Adrenal gland (tissue), 7 donors: ENCODE measurements around a stretch of chr18.

- PRO-cap, 3 experiments, result no peak in any of the 3 experiments
- RAMPAGE, long total RNA, 4 experiments, result no peak in any of the 4 experiments
- RRBS, result no CpG with 5 or more reads among the region's 7 CpGs
Observed at GRCh38 chr18:74255028-74255833, 36.5 kb downstream of the CYB5A start.

GRCh38 chr18:74468753-74469228 lies 11.7 kb upstream of the DIPK1C start:
- PRO-cap, 3 experiments, result no peak in any of the 3 experiments
- RAMPAGE, long total RNA, 4 experiments, result no peak in any of the 4 experiments
- RRBS, result no CpG with 5 or more reads among the region's 2 CpGs

GRCh38 chr18:74499626-74500042 lies 3.5 kb downstream of the CNDP2 start:
- PRO-cap, 3 experiments, result peak in 3 of 3 experiments; most common plus-strand start chr18:74499929 (in 2); most common minus-strand start chr18:74499778 (in 2)
- RAMPAGE, long total RNA, 4 experiments, result start-site peak on the plus strand in 3 of 4 experiments, at chr18:74499888-74499959 at its widest, 35 to 206 reads per replicate
- RRBS, result no CpG with 5 or more reads among the region's 9 CpGs

DNA sequence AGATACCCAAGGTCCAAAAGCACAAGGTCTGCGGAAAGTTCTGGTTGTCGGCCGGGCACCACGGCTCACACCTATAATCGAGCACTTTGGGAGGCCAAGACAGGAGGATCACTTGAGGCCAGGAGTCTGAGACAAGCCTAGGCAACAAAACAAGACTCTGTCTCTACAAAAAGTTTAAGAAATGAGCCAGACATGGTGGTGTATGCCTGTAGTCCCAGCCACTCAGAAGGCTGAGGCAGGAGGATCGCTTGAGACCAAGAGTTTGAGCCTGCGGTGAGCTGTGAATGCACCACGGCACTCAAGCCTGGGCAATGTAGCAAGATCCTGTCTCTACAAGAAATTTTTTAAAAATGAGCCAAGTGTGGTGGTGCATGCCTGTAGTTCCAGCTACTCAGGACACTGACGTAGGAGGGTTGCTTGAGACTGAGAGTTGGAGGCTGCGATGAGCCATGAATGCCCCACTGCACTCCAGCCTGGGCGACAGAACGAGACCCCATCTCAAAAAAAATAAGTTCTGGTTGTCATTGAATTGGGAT lies 13.9 kb upstream of the CNDP1 start:
- PRO-cap, 3 experiments, result peak in 1 of 3 experiments; most common plus-strand start position 261 of the sequence (in 1)
- RAMPAGE, long total RNA, 4 experiments, result no peak in any of the 4 experiments
- RRBS, result no CpG with 5 or more reads among the region's 12 CpGs

DNA sequence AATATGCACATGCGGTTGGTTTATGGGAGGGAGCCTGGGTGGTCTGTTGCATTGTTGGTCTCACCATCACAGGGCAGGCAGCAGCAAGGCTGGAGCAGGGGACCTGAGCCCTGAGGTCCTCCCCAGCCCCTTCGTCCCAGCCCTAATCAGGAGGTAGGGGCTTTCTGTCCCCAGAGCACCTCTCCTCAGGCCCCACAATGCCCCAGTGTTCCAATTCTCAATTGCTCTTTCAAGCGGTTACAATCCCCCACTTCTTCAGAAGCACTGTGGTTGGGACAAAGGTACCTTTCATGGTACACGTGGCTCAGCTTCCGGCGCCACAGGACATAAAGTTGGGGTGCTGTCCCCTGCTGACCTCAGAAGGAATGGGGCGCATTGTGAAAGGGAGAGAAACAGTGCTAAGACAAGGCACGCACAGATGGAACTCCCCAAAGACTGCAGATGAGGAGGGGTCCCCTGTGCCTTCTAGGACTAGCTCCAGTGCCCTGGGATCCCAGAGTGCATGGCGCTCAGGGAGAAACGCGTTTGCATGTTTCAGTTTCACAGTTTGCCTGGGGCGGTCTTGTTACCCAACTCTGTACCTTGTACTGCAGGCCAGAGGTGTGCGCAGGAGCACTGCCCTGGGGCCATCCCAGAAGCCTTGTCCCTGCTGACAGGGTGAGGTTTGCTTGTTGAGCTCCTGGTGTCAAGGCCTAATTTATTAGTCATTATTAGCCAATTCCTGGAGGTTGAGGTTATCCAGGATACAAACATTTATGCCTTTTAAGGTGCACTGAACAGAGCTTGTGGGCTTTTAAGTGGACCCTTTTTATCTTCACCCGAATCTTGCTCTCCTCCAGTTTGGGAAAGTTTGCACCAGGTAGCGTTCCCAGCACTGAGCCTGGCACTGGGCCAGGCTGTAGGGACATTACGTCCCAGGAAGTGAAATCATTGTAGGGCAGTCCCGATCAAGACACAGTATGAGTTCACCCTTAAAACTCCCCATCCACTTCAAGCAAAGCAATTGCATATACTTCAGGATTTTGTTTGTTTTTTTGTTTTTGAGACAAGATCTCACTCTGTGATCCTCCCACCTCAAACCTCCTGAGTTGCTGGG lies 7.6 kb downstream of the CNDP1 start:
- PRO-cap, 3 experiments, result no peak in any of the 3 experiments
- RAMPAGE, long total RNA, 4 experiments, result no peak in any of the 4 experiments
- RRBS, result no CpG with 5 or more reads among the region's 17 CpGs

- PRO-cap, 3 experiments, result peak in 2 of 3 experiments; most common plus-strand start chr18:75210090 (in 1); most common minus-strand start chr18:75210038 (in 1)
- RAMPAGE, long total RNA, 4 experiments, result no peak in any of the 4 experiments
- RRBS, result no CpG with 5 or more reads among the region's 8 CpGs
Observed at GRCh38 chr18:75209893-75210227, 737 bp upstream of the TSHZ1 start.

DNA sequence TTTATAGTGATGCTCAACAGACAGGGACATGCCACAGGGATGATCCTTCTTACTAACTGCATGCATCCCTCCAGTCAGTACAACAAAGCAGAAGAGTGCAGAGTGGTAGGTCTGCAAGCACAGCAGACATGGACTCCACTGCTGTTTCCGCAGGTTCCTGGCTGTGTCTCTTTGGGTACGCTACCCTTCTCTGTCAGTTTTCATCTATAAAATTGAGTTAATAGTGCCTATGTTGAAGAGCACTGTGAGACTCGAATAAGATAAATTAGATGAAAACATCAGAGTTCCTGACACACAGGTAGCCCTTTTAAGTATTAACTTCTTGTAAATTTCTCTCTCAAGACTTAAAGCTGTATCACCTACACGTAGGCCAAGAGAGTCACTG lies 141.2 kb downstream of the ZNF516 start:
- PRO-cap, 3 experiments, result no peak in any of the 3 experiments
- RAMPAGE, long total RNA, 4 experiments, result no peak in any of the 4 experiments
- RRBS, result no CpG with 5 or more reads among the region's 4 CpGs

GRCh38 chr18:76361139-76362464 lies 133.4 kb downstream of the ZNF516 start:
- PRO-cap, 3 experiments, result no peak in any of the 3 experiments
- RAMPAGE, long total RNA, 4 experiments, result no peak in any of the 4 experiments
- RRBS, result no CpG with 5 or more reads among the region's 34 CpGs

DNA sequence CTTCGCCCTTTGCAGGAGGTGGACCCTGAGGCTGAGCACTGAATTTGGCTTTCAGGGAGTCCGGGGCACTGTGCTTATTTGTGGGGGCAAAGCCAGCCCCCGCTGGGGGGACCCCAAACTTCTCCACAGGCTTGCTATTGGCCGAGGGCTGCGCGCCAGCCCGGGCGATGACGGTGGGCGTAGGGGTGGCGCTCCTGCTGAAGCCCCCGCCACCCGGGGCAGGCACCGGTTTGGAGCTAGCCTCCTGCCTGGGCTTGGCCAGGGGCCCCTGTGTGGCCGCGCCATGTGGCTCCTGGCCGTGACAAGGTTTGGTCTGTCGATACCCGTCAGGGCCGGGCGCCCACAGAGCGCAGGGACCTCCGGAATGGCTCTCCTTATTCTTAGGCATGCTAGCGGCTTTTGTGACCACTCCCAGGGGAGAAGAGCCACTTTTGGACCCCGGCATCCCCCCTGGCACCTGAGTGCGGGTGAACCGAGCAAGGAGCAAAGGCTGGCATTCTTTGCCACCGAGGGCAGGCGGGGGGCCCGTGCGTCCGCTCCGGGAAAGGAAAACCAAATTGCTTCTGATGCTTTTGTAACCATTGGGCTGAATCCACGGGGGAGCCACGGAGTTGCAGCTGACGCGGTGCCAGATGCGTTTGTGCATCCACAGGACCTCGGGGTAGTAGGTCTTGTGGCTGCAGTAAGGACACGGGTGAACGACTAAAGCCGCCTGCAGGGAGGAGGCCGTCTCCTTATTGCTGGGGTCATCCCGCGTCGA lies 115.7 kb downstream of the ZNF516 start:
- PRO-cap, 3 experiments, result no peak in any of the 3 experiments
- RAMPAGE, long total RNA, 4 experiments, result no peak in any of the 4 experiments
- RRBS, result 97% methylated on average over 22 of the region's 46 CpGs

DNA sequence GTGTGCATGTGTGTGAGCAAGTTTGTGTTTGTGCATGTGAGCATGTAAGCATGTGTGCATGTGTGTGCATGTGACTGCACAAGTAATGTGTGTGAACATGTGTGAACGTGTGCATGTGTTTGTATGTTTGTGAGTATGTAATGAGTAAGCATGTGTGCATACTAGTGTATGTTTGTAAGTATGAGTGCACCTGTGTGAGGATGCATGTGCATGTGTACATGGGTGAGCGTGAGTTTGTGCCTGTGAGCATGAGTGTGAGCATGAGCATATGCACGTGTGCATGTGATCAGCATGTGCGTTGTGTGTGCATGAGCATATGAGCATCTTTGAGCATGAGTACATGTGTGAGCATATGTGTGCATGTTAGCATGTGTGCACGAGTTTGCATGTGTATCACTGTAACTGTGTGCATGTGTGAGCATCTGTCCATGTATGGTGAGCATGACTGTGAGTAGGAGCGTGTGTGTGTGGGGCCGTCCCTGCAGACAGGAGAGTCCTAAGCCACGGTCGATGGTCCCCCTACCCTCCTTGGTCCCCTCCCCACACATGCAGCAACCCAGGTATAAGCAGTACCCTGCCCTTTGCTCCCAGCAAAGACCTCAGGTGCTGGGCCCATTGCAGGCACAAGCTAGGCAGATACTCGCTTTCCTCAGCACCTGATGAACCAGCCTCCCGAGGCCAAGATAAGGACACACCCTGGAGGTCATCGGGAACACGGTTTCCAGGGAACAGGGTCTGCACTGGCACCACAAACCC lies 90.4 kb downstream of the ZNF516 start:
- PRO-cap, 3 experiments, result no peak in any of the 3 experiments
- RAMPAGE, long total RNA, 4 experiments, result no peak in any of the 4 experiments
- RRBS, result no CpG with 5 or more reads among the region's 13 CpGs

DNA sequence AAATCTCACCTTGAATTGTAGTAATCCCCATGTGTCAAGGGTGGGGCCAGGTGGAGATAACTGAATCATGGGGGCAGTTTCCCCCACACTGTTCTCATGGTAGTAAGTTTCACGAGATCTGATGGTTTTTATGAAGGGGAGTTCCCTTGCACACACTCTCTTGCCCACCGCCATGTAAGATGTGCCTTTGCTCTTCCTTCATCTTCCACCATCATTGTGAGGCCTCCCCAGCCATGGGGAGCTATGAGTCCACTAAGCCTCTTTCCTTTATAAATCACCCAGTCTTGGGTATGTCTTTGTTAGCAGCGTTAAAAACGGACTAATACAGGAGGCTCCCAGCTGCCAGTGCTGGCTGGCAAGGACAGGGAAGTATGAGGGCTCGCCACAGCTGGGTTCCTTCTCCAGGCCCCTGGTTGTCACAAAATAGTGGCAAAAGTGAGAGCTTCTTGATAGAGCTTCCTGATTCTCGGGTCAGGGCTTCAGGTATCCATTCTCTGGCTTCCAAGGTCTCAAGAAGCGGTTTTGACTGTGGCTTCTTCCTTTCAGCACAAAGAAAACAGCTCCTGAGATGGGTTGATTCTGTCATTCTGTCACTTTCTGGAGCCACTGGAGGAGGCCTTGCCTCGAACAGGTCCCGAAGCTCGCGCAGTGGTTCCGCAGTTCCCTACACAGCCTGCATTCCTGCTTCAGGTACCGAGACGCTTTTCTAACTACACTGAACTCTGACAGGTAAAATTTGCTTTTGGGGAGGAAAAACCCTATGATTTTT lies 85.0 kb downstream of the ZNF516 start:
- PRO-cap, 3 experiments, result no peak in any of the 3 experiments
- RAMPAGE, long total RNA, 4 experiments, result no peak in any of the 4 experiments
- RRBS, result no CpG with 5 or more reads among the region's 14 CpGs

GRCh38 chr18:76470469-76471020 lies 24.5 kb downstream of the ZNF516 start:
- PRO-cap, 3 experiments, result no peak in any of the 3 experiments
- RAMPAGE, long total RNA, 4 experiments, result no peak in any of the 4 experiments
- RRBS, result no CpG with 5 or more reads among the region's 12 CpGs

- PRO-cap, 3 experiments, result no peak in any of the 3 experiments
- RAMPAGE, long total RNA, 4 experiments, result no peak in any of the 4 experiments
- RRBS, result no CpG with 5 or more reads among the region's 10 CpGs
Observed at GRCh38 chr18:76486159-76486902, 8.7 kb downstream of the ZNF516 start.

- PRO-cap, 3 experiments, result peak in 2 of 3 experiments; most common plus-strand start chr18:76494343 (in 2); most common minus-strand start chr18:76494278 (in 1)
- RAMPAGE, long total RNA, 4 experiments, result start-site peak on the minus strand in 2 of 4 experiments, at chr18:76494796-76495230 at its widest, 5 to 25 reads per replicate
- RRBS, result 2% methylated on average over 20 of the region's 72 CpGs
Observed at GRCh38 chr18:76494179-76495114, 595 bp downstream of the ZNF516 start.

DNA sequence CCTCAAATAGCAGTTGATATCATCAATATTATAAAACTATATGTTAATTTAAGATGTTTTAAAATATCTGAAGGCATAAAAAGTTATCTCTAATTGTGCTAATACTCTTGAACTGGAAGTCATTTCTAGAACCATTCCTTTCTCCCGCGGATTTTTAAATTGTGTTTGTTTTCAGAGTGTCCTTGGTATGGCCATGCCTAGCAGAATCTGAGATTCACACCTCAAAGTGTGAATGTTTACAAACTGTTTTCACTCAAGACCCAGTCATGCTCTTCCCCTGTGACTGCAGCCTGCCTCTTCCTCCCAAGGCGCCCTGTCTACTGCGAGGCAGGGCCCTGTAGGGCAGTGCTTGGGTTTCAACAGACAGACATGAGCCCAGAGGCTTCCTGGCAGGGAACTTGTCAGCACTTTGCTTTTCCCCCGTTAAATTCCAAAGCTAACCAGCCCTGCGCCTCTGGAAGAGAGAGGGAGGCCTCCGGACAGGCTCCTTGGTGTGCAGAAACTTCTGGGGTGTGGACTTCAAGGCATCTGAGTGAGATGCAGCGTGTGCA lies 8.4 kb upstream of the ZNF516 start:
- PRO-cap, 3 experiments, result peak in 1 of 3 experiments; most common plus-strand start position 345 of the sequence (in 1); most common minus-strand start position 322 of the sequence (in 1)
- RAMPAGE, long total RNA, 4 experiments, result no peak in any of the 4 experiments
- RRBS, result no CpG with 5 or more reads among the region's 8 CpGs

GRCh38 chr18:76524934-76525958 lies 30.2 kb upstream of the ZNF516 start:
- PRO-cap, 3 experiments, result peak in 3 of 3 experiments; most common plus-strand start chr18:76525567 (in 3); most common minus-strand start chr18:76525309 (in 2)
- RAMPAGE, long total RNA, 4 experiments, result no peak in any of the 4 experiments
- RRBS, result no CpG with 5 or more reads among the region's 20 CpGs

GRCh38 chr18:76545785-76546427 lies 50.9 kb upstream of the ZNF516 start:
- PRO-cap, 3 experiments, result peak in 1 of 3 experiments; most common plus-strand start chr18:76546200 (in 1); most common minus-strand start chr18:76546043 (in 1)
- RAMPAGE, long total RNA, 4 experiments, result no peak in any of the 4 experiments
- RRBS, result no CpG with 5 or more reads among the region's 14 CpGs

DNA sequence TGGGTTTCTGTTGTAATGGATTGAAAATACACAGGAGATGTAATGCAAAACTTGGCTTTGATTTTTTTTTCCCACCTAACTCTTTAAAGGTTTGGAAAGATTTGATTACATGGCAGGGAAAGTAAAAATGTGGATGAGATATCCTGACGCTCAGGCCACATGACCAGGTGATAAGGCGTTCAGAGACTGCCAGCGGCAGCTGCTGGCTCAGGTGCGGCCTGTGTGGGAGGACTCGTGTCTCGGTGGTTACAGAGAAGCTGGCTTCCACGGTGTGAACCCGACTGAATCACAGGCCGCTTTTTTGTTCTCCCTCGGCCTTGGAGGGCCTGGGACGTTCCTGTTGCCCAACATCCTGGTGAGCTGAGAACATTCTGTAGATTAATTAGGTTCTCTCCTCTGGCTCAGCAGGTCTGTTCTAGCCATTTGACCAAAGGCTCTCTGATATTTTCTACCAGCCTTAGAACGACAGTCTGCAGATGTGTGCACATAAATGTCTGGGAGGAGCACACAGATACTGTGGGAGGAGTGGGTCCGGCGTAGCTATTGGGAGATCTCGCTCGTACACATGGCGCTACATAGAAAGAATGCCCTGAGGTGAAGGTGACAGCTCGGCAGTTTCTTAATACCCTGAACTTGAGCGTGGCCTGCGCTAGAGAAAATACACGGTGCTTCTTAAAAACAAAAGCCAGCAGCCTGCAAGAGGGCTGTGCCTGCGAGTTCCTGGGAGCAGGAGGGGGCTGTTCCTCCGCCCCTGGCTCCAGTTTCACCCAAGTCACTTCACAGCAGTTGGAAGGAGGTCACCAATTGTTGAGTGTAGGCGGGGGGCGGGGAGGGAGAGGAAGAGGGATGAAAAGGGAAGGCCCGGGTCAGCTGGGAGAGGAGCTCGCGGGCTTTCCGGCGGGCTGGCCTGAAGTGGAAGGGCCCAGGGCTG lies 124.4 kb upstream of the ZNF516 start:
- PRO-cap, 3 experiments, result peak in 3 of 3 experiments; most common plus-strand start position 210 of the sequence (in 2); most common minus-strand start position 273 of the sequence (in 3)
- RAMPAGE, long total RNA, 4 experiments, result start-site peak on the plus strand in 2 of 4 experiments, centred at positions 643 to 676 of the sequence, 5 to 6 reads per replicate
- RRBS, result no CpG with 5 or more reads among the region's 30 CpGs

DNA sequence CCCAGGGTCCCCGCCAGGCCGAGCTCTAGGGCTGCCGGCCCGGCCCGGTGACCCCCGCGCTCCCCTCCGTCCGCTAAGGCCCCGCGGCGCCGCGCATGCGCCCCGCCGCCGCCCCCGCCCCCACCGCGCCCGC lies 288 bp upstream of the ZNF236 start:
- PRO-cap, 3 experiments, result peak in 3 of 3 experiments; most common minus-strand start position 68 of the sequence (in 1)
- RAMPAGE, long total RNA, 4 experiments, result no peak in any of the 4 experiments
- RRBS, result under 1% methylated on average over 3 of the region's 22 CpGs

GRCh38 chr18:76932413-76932811 lies 110.1 kb downstream of the ZNF236 start:
- PRO-cap, 3 experiments, result no peak in any of the 3 experiments
- RAMPAGE, long total RNA, 4 experiments, result no peak in any of the 4 experiments
- RRBS, result no CpG with 5 or more reads among the region's 9 CpGs